Measurements from ENCODE around the genes CLDN12, FZD1, LRRD1 and VPS50.

DNA sequence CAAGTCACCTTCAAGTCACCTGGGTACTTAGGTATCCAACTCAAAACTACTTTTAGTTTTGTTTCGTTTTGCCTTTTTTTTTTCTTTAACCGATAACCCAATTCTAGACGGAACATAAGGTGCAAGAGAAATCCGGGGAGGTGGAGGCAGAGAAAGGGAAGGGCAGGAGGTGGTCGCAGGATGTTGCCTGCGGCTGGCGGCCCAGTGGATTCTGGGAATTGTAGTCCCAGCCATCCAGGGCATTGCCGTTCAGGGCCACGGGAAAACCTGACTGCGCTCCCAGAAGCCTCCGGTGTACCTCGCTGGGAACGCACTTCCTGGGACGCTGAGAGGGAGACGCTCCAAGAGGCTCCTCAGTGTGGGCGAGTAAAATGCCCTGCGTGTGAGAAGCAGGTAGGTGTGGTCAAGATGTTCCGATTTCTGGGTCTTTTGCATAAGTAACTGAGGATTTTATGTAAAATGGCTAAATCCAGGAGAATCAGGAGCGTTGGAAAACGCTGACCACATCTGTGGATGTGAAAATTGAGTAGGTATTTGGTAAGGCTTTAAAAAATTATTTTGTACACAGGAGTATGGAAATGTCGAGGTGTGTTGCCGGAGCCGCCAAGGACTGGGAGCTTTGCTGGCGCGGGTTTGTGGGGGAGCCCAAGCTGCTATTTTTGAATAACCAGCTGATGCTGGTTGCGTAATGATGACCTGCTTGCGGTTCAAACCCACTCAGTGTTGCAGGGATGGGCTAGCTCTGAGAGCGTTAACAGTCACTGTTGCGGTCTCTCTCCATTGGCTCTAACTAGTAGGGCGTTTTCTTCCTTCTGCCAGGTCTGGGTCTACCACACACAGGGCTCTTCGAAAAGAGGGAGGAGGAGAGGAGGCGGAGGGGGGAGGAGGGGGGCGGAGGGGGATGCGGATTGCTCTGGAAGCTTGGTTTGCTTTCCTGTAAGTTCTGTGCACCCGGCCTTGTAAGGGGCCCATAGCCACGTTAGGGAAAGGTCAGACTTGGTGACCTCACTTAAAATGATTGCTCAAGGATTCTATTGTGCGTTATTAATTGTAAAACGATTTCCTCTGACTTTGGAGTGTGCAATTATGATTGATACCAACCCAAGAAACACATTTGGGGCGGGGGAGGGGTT is at the start of gene CLDN12:
Gene CLDN12 (plus strand): TSS at position 305 of the 1,133 bp plus-strand sequence.
- RRBS = no CpG with 5 or more reads among the region's 39 CpGs

GRCh38 chr7:90411111-90411671 is 7.9 kb downstream of the CLDN12 start:
- RRBS = no CpG with 5 or more reads among the region's 3 CpGs

DNA sequence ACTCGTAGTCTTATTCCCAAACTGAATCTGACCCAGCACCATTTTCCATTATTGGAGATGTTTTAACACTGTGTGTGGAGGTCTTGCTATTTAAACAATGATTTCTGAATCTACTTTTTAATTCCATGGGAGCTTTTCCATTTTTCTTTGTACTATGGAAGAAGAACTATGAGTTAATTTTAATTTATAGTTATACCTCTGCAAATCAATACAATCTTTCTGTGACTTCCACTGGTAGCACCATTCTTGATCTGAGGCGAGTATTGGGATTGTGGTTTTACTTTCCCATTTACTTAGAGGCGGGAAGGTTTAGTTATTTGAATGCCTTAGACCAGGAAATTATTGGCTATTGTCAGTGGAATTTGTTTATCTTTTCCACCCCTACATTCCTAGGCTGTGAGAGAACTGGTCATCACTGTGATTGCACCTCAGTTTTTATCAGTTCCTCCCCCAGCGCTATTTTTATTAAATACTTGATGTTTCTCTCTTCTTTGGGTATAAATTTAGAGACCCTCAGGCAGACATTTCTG is 29.8 kb downstream of the CDK14 start:
- RRBS = no CpG with 5 or more reads among the region's 4 CpGs

DNA sequence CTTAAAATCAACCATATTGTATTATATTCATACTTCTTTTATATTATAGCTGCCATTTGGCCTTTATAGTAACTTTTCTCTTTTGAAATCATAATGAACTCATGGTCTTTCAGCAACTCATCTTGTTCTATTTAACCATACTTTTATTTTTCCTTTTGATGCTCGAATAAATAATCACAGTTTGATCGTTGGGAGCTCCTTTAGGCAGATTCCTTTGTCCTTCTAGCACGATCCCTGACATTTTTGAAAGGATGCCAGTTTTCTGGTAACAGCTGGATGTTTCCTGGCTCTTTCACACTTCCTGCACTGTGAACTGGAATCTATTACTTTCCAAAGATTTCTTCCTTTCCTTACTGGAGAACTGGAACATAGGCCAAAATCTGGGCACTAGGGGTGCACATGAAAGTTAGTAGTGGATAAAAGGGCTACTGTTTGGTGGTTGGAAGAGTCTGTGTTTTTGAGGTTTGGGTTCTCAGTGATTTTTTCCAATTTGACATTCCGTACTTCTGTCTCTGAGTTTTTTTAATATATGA is 125.2 kb downstream of the CDK14 start:
- RRBS = no CpG with 5 or more reads among the region's 4 CpGs

GRCh38 chr7:91264078-91264343 is 222 bp upstream of the FZD1 start:
- RRBS = 4% methylated on average over 3 of the region's 17 CpGs

DNA sequence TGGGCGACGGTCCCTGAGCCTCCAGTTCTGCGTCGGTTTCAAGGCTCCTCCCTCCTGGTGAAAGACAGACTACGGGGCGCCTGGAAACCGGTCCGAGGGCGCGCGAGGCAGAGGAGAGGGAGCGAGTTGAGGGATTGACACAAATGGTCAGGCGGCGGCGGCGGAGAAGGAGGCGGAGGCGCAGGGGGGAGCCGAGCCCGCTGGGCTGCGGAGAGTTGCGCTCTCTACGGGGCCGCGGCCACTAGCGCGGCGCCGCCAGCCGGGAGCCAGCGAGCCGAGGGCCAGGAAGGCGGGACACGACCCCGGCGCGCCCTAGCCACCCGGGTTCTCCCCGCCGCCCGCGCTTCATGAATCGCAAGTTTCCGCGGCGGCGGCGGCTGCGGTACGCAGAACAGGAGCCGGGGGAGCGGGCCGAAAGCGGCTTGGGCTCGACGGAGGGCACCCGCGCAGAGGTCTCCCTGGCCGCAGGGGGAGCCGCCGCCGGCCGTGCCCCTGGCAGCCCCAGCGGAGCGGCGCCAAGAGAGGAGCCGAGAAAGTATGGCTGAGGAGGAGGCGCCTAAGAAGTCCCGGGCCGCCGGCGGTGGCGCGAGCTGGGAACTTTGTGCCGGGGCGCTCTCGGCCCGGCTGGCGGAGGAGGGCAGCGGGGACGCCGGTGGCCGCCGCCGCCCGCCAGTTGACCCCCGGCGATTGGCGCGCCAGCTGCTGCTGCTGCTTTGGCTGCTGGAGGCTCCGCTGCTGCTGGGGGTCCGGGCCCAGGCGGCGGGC is at the start of gene FZD1:
Gene FZD1 (plus strand): TSS at position 90 of the 765 bp plus-strand sequence.
- RRBS = 3% methylated on average over 47 of the region's 94 CpGs

GRCh38 chr7:91941420-91941704 is 700 bp downstream of the AKAP9 start:
- RRBS = no CpG with 5 or more reads among the region's 5 CpGs

GRCh38 chr7:92040608-92040905 is 93.7 kb downstream of the CYP51A1 start:
- RRBS = no CpG with 5 or more reads among the region's 4 CpGs

DNA sequence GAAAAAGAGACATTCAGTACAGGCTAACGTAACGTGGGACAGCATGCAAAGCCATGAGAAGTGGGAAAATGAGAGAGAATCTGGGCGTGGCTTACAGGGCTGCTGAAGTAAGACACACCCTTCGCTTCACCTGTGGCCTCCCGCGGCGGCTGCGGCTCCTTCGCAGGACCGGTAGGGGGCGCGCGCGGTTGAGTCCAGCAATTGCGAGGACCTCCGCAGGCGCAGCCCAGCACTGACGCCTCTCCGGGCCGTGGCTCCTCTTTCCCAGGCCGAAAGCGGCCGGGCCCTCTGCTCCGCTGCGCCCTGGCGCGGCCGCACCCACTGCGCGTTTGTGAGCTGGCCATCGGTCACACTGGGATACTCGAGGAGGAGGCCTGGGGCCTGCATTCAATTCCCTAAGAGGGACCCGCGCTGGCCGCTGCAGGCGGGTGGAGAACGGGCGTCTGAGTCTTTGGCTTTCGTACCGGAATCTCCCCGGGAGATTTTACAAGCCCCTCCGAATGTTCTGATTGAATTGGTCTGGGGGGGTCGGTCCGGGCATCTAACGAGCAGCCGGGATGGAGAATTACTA is at the start of gene LRRD1:
Gene LRRD1 (minus strand): TSS at position 266 of the 571 bp plus-strand sequence.
- RRBS = 4% methylated on average over 11 of the region's 46 CpGs

- RRBS = no CpG with 5 or more reads among the region's 4 CpGs
Measured at GRCh38 chr7:92244674-92245174, 990 bp downstream of the KRIT1 start.

DNA sequence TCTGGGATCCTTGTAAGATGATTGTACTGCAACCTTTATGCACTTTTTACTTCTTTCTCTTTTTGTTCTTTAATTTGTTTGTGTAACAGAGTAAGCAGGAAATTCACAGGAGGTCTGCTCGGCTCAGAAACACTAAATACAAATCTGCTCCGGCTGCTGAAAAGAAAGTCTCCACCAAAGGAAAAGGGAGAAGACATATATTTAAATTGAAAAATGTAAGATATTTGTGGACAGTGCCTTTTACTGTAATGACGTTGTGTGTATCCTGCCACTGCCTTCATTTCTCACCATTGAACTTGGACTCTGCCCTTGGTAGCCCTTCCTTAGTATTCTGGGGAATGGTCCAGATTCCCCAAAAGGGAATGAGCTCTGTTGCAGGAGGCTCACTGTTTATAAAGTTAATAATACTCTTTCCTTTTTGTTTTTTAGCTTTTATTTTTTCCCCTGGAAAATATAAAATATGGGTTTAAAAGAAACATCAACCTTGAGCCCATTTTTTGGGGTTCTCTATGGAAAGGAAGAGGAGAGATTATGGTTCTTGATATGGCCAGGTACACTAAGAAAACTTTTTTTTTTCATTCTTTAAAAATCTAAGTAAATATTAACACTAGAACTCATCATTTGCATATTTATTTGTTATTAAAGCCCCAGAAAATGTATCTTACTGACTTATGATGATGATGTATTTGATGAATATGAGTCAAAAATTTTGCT is 1.5 kb downstream of the GATAD1 start:
- RRBS = no CpG with 5 or more reads among the region's 3 CpGs

- RRBS = no CpG with 5 or more reads among the region's 2 CpGs
Measured at GRCh38 chr7:92532365-92532685, 3.7 kb downstream of the RBM48 start.

GRCh38 chr7:92612277-92612687 is 22.1 kb upstream of the FAM133B start:
- RRBS = no CpG with 5 or more reads among the region's 4 CpGs

- RRBS = no CpG with 5 or more reads among the region's 4 CpGs
Measured at GRCh38 chr7:92634651-92635587, 44.7 kb upstream of the FAM133B start.

DNA sequence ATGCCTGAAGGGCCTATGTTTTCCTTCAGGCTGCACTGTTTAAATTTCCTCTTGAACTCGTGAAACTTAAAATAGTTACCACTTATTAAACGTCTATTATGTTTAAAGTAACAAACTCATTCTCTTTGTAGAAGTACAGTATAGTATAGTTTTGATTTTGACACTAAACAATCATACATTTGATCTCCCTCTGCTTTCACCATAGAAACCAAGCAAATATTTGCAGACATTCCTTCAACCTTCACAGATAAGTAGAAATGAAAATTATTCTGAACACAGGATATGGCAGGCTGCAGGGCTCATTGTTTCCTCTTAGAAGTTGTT is 92.7 kb upstream of the FAM133B start:
- RRBS = no CpG with 5 or more reads among the region's 2 CpGs

- RRBS = no CpG with 5 or more reads among the region's 3 CpGs
Measured at GRCh38 chr7:92757198-92757866, 79.0 kb downstream of the CDK6 start.

DNA sequence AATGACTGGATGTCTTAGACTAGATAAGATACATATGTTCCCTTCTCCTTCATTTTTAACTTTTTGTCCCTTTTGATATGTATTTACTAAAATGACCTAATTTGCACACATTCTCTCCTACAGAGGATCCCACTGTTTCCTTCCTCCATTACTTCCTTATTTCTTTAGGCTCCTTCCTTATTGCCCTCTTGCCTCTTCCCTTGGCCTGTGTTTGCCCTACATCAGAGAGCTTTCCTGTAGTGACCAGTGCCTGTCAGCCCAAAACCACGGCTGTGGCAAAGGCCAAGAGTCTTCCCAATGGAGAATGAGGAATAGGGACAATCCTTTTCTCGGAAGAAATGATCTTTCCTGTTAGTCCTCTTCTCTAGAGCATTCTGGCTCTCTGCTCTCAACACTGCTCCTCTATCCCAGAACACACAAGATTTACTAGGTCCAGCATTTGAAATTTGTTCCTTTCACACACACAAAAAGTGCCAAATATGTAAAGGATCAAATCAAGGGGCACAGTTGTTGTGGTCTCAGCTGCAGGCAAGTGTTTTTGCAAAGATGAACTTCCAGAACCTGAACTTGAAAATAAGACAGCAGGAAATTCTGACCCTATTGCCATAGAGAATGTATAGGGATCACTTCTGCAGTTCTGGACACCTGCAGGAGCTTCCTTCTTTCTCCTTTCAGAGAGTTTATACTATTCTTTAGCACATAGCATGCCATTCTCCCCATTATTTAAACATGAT is 23.2 kb downstream of the HEPACAM2 start:
- RRBS = no CpG with 5 or more reads among the region's 2 CpGs

GRCh38 chr7:93231609-93232730 is at the start of gene VPS50:
TSS of gene VPS50 (plus strand) at chr7:93232366.
- RRBS = 5% methylated on average over 7 of the region's 49 CpGs

GRCh38 chr7:93574247-93574622 is 289 bp downstream of the CALCR start:
- RRBS = no CpG with 5 or more reads among the region's 21 CpGs

- RRBS = no CpG with 5 or more reads among the region's 18 CpGs
Measured at GRCh38 chr7:93793152-93793430, 97.5 kb downstream of the TFPI2 start.